T-cell (primary cell): Measurements from ENCODE around the genes NANOGP8, MEIS2 and RASGRP1.

DNA sequence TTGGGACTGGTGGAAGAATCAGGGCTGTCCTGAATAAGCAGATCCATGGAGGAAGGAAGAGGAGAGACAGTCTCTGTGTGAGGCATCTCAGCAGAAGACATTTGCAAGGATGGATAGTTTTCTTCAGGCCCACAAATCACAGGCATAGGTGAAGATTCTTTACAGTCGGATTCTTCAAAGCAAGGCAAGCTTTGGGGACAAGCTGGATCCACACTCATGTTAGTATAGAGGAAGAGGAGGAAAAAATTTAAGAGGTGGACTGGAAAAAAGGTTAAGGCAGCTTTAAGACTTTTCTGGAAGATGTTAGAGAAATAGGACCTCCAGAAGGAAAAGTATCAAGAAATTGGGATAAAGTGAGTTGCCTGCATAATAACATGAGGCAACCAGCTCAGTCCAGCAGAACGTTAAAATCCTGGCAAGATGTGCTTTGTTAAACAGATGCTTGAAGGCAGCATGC is at the start of gene NANOGP8:
TSS of gene NANOGP8 (minus strand) at position 403 of the 457 bp plus-strand sequence.
- PRO-cap, 7 experiments: no peak in any of the 7 experiments

DNA sequence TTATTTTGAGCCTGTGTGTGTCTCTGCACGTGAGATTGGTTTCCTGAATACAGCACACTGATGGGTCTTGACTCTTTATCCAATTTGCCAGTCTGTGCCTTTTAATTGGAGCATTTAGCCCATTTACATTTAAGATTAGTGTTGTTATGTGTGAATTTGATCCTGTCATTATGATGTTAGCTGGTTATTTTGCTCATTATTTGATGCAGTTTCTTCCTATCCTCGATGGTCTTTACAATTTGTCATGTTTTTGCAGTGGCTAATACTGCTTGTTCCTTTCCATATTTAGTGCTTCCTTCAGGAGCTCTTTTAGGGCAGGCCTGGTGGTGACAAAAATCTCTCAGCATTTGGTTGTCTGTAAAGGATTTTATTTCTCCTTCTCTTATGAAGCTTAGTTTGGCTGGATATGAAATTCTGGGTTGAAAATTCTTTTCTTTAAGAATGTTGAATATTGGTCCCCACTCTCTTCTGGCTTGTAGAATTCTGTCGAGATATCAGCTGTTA is 156.2 kb downstream of the DPH6 start:
- PRO-cap, 7 experiments: no peak in any of the 7 experiments

GRCh38 chr15:35545231-35545749 is 675 bp downstream of the DPH6 start:
- PRO-cap, 7 experiments: no peak in any of the 7 experiments

DNA sequence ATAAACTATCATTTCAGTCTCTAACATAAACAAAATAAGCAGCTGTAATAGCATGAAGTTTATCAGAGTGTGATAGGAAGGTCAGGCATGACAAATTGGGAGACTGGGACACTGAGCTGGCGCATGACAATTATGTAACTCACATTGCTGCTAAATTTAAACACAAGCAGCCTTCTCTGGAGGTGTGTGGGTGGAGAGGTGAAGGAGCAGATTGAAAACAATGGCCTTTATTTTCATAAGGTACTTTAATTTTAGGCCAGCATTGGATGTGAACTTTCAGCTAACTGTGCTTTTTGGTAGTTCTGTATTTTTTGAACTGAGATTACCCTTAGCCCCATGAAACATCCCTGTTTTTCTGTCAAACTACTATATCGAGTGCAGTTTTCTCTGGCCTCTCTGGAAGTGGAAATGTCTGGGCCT is 159.9 kb upstream of the DPH6 start:
- PRO-cap, 7 experiments: no peak in any of the 7 experiments

GRCh38 chr15:36580309-36580588 is 823 bp downstream of the CDIN1 start:
- PRO-cap, 7 experiments: no peak in any of the 7 experiments

- PRO-cap, 7 experiments: no peak in any of the 7 experiments
Measured at GRCh38 chr15:36880129-36880669, 220.2 kb downstream of the MEIS2 start.

GRCh38 chr15:36887038-36887756 is 213.2 kb downstream of the MEIS2 start:
- PRO-cap, 7 experiments: no peak in any of the 7 experiments

DNA sequence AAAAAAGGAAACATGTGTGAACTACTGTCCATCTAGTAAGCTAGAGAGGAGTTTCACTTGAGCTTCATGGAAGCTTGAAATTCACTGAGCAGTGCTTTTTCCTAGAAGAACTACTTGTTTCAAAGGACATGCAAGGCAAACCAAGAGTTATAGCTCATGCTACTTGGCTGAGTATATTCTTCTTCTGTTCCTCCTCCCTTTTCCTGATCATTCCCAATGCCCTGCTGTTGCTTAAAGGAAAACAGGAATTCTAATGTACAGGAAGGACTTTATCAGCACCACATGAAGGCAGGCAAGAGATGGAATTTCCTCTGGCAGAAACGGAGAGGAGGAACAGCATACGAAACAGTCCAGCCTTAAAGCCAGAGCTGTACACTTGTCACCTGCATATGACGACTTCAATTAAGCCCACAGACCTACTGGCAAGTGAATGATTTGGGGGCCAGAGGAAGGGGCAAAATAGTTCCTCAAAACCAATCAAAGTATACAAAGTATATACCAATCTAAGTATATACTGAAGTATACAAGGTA is 15.7 kb downstream of the MEIS2 start:
- PRO-cap, 7 experiments: no peak in any of the 7 experiments

DNA sequence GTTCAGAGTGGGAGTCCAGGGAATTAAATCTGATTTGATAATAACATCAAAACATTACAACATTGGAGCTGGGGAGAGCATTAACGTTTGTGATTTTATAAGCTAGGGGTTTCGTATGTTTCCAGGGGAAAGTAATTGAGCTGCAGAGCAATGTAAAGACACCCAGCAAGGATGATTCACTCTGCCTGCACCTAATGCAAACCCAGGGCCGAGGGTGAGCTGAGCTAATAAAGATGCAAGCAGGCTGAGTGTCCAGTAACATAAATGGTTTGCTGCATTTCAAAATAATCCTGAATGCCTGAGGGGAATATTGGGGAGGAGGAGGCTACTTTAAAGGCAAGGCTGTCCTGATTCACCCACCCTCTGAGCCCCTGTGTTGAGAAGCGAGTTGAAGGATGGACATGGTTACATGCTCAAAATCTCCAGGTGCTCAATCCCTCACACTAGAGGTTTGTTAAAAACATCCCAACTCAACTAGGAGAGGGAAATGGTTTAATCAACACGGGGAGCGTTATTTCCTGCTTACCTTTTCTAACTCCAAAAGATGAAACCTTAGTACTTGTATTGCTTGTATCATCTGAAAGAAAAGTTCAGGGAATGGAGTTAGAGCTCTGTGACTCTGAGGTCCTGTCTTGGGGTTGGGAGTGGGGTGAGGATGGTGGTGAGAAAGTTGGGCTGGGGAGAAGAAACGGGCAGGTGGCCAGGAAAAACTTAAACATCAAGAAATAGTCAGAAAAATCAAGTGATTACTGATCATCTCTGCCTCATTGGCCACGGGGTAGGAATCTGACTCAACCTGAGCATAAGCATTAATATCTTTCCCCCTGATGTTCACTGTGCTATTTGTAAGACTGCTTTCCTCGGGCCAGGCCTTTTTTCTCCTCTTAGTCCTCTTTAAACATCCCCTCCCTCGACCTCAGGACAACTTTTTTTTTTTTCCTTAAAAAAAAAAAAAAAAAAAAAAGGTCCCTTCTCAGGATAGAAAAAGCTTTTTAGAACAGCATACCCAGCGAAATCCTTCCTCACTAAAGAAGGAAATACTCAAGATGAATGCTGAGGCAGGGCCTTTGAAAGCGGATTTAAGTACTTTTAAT is 6.0 kb downstream of the MEIS2 start:
- PRO-cap, 7 experiments: no peak in any of the 7 experiments

DNA sequence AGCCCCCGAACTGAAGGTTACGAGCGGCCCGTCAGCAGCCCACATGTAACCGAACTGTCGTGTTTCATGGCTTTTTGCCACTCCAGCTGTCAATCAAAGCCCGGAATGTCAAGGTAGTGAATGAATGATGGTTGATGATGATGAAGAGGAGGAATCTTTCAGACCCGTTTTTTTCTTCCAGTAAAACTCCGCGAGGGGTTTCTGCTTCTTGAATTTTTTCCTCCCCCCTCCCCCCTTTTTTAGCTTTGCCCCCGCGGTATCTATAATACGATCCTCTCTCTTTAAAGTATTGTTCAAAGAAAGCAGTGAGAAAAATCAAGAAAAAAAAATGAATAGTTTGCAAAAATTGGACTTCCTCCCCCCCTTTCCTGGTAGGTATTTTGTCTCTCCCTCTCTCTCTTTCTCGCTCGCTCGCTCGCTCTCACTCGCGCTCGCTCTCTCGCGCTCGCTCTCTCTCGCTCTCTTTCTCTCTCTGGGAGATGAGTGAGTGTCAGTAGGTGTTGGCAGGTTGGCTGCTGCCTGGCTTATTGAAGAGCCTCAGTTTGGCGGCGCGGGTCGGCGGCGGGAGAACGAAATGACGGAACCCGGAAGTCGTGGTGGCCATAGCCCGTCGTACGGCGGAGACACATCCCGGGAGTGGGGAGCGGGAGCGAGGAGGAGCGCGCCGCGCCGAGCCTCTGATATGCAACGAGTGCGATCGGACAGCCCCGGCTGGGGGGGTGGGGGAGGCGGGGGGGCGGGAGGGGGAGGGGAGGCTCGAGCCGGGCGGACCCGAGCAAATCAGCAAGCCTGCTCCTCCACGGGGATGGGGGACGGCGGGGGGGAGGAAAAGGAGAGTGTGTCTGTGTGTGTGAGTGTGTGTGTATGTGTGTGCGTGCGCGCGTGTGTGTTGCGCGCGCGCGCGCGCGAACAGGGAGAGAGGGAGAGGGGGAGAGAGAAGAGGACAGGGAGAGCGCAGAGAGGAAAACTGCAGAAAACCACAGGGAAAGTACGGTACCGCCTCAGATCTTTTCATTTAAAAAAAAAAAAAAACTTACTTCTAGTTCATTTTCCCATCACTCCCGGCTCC is at the start of gene MEIS2:
TSS of gene MEIS2 (minus strand) at position 695 of the 1,069 bp plus-strand sequence.
- PRO-cap, 7 experiments: peak in 2 of 7 experiments; most common minus-strand start position 576 of the sequence (in 2)

GRCh38 chr15:37112289-37112619 is 11.9 kb upstream of the MEIS2 start:
- PRO-cap, 7 experiments: no peak in any of the 7 experiments

DNA sequence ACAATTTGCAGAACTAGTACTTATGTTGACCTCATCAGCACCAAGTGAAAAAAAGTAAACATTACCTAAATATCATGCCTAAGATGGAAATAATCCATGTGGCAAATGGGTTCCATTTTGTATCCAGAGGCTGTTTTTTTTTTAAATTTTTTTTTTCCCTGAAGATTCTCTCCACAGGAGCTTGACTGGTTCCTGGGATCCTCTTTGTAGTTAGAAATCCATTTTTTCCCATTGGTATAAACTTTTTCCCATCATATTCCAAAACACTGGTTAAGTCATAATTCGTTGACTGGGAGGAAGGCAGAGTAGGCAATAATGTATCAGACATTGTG is 127.1 kb upstream of the TMCO5A start:
- PRO-cap, 7 experiments: no peak in any of the 7 experiments

DNA sequence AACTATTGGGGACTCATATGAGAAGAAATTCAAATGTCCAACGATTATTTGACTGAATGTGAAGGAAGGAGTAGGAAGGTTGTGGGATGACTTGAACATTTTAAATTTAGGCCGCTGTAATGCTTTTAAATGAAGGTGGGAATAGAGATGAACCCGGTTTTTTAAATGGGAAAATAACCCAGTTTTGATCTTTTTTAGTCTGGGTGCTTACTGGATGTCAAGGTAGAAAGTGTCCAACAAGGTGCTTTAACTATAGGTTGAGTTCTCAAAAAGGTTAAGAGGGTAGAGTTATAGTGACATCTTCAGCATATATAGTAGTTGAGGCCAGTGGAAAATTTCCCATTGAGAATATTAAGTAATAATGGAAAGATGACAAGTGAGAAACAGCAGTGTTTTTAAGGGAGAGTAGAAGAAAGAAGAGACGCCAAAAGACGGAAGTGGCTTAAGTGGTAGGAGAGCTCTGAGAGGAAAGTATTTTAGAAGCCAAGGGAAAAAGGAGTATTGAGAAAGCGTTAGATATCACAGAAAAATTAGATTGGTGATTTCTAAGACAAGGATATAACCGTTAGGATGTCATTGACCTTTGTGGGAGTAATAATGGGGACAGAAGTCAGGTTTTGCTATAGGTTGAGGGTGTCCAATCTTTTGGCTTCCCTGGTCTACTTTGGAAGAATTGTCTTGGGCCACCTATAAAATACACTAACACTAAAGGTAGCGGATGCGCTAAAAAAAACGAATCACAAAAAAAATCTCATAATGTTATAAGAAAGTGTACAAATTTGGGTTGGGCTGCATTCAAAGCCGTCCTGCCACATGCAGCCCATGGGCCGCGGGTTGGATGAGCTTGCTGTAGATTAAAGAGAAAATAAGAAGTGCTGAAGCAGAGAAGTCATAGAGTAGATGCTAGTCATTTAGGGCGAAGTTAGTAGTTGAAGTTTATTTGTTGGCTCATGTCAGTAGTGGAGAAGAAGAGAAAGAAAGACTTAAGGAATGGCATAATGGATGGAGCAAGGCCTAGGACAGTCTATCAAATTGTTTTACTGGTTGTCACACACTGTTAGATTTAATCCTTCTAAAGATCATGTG is 10.8 kb downstream of the SPRED1 start:
- PRO-cap, 7 experiments: no peak in any of the 7 experiments

- PRO-cap, 7 experiments: no peak in any of the 7 experiments
Measured at GRCh38 chr15:38332434-38333248, 80.0 kb downstream of the SPRED1 start.

DNA sequence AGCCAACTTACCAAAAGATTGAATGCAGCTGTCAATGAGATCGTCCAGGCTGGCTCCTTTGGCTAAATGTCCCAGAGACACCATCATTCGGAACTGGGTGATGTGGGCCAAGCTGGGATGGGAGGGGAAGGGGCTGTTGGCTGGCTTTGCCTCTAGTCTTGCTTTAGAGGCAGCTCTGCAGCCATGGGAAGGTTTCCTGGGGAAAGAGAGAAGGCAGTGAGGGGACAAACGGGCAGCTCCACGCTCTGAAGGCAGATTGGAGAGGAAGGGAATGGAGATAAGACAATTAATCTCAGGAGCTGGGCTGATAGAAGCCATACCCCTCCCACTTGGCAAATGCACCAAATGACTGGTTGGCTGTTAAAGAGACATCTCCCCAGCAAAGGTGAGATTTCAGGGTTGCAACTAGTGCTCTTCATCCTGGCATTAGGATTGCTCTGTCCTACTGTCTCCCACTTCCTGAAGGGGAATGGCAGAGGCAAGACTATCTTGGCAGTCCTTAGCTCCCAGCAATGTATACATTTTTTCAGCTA is 4.7 kb downstream of the RASGRP1 start:
- PRO-cap, 7 experiments: no peak in any of the 7 experiments

DNA sequence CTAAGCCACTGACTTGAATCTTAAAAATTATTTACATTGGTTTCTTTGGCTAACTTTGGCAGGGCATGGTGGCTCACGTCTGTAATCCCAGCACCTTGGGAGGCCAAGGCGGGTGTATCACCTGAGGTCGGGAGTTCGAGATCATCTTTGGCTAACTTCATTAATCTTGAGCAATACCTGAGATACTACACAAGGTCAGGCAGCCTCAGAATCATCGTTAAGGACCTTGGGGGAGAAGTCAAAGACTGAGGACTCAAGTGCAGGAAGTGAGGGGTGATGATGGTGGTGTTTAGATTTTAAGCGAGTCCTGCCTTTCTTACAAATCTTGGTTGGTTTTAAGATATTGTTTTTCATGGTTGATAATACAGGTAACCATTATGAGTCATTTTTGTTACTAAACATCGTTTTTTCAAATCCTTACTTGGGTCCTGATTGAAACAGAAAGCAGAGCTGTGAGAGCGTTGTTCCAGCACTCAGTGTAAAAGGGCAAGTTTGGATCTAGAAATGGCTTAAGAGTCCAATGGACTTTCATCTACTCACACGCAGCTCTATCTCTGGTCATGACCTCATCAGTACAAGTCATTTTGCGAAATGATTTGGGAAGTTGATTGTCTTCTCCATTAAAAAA is 4.2 kb downstream of the RASGRP1 start:
- PRO-cap, 7 experiments: peak in 6 of 7 experiments; most common plus-strand start position 420 of the sequence (in 6); most common minus-strand start position 268 of the sequence (in 5)

- PRO-cap, 7 experiments: peak in 7 of 7 experiments; most common plus-strand start chr15:38564930 (in 3); most common minus-strand start chr15:38564804 (in 7)
Measured at GRCh38 chr15:38564569-38565218, at the start of gene RASGRP1. Gene RASGRP1, minus strand, starts transcription at chr15:38564814.

- PRO-cap, 7 experiments: no peak in any of the 7 experiments
Measured at GRCh38 chr15:38864565-38865003, 300.0 kb upstream of the RASGRP1 start.

GRCh38 chr15:39458561-39458997 is 122.3 kb upstream of the THBS1 start:
- PRO-cap, 7 experiments: no peak in any of the 7 experiments

DNA sequence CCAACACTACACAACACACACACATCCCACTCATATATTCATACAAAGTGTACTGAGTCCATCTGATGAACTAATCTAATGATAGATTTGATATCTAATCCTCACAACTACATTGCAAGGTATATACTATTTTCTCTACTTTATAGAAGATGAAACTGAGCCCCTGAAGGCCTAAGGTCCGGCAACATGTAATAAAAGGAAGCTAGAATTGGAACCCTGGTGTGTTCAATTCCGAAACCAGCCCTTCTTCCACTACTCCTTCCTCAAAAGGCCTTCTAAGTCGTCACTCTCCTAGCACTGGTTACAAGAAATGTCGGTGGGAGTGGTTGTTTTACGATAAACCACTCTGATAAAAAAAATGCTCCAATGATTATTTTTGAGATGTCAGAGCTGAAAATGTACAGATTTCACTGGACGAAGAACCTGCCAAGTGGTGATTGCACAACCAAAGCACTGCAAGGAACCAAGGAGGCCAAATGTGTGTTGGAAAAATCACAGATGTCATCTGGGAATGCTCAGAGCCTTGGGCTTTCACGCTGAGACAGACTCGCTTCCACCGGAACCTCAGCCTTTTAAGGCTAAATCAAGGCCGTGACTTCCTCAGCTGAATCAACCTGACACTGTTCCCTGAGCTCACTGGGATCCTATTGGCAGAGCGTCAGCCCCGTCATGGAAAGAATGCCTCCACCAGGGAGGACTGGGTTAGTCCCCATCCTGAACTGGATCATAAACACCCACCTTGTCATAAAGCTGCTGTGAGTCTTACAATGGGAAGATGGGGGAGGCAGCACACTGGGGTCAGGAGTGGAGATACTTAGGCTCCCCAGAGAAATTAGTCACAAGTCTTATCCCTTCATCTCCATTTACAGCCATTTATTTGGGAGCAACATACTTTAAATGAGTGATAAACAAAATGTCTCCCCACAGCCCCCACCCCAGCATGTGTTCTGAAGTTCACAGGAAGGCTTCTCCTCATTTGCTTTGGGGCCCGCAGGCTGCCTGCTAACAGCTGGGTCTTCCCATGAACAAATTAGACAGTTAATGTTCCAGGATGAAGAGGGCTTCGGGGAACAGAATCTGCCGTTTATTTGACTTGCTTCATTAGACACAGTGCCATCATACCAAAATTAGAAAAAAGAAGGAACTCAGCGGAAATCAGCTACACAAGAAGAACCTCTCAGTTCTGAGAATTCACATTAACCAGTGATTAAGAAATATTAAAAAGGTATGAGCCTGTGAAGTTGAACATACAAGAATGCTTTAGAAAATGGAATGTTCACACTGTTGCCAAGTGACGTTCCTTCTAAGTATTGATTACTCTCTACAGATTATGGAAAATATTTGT is 107.9 kb upstream of the THBS1 start:
- PRO-cap, 7 experiments: no peak in any of the 7 experiments